Ovary (tissue), 7 donors: ENCODE data around the genes COA6 and TARBP1.

- PRO-cap, 7 experiments: peak in 1 of 7 experiments; most common plus-strand start chr1:233113730 (in 1)
- RAMPAGE, long total RNA, 2 experiments: no peak in any of the 2 experiments
These were observed 163.2 kb downstream of the NTPCR start for GRCh38 chr1:233113581-233114108.

GRCh38 chr1:233114109-233114525, 163.7 kb downstream of the NTPCR start:
- PRO-cap, 7 experiments: no peak in any of the 7 experiments
- RAMPAGE, long total RNA, 2 experiments: no peak in any of the 2 experiments

GRCh38 chr1:233281935-233282364, 13.6 kb downstream of the PCNX2 start:
- PRO-cap, 7 experiments: no peak in any of the 7 experiments
- RAMPAGE, long total RNA, 2 experiments: no peak in any of the 2 experiments

GRCh38 chr1:233359529-233360054, 32.1 kb downstream of the MAP3K21 start:
- PRO-cap, 7 experiments: no peak in any of the 7 experiments
- RAMPAGE, long total RNA, 2 experiments: no peak in any of the 2 experiments

DNA sequence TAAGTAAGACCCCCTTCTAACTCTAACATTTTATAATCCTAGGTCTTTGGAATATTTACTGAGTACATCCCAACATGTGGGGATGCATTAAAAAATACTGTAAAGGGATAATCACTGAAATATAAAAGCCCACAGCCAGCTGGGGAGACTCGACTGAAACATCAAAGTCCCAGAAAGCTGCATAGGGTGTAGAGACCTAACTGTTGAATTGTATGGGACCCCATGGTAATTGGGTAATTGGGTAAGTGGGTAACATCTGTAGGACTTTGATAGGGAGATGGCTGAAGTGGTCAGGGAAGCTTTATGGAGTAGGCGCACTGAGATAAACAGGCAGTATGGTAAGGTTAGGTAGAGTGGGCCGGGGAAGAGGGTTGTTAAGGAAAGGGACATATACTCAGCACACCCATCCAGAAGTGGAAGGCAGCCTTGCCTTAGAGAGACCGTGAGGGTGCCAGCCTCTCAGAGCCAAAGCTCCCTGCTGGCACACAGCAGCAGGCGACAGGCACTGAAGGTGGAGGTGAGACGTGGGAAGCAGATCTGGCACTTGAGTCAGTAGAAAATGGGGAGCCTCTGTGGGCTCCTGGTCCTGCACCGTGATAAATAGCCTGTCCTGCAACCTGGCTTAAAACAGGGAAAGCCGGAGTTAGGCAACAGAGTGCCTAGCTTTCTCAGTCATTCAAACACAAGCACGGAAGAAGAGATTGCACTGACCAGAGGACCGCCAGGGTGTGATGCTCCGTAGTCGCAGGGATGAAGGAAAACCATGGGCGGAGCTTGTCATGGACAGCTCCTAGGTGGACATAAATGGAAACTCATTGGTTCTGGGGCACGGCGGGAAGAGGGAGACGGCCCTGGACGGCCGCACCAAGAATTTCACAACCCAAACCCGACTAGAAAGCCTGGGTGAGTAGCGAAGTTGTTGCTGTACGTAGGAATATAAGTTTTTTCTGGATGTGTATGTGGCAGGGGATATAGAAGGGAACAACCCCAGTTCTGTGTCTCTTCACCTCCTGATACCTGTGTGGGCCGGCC, 15.4 kb downstream of the KCNK1 start:
- PRO-cap, 7 experiments: no peak in any of the 7 experiments
- RAMPAGE, long total RNA, 2 experiments: no peak in any of the 2 experiments

DNA sequence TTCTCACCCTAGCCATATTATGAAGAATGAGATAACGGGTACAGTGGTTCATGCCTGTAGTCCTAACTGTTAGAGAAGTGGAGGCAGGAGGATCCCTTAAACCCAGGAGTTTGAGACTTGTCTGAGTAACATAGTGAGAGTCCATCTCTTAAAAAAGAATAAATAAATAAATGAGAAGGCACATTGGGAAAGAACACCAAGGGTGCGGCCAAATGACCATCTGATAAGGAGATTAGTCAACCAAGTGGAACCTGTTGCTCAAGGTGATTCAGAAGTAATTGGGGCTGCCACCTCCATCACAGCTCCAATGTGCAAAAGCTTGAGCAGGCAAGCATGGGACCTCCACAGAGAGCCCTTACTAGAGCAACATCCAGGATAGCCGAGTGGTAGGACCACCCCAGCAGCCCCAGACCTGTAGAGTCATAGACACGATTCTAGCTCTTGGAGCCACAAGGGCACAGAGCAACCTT, 40.7 kb downstream of the KCNK1 start:
- PRO-cap, 7 experiments: no peak in any of the 7 experiments
- RAMPAGE, long total RNA, 2 experiments: no peak in any of the 2 experiments

GRCh38 chr1:233693959-233694645, 80.2 kb downstream of the KCNK1 start:
- PRO-cap, 7 experiments: no peak in any of the 7 experiments
- RAMPAGE, long total RNA, 2 experiments: no peak in any of the 2 experiments

- PRO-cap, 7 experiments: no peak in any of the 7 experiments
- RAMPAGE, long total RNA, 2 experiments: no peak in any of the 2 experiments
These were observed 100.9 kb downstream of the KCNK1 start for GRCh38 chr1:233714541-233715443.

GRCh38 chr1:234372840-234373816, at the start of gene COA6:
TSS of gene COA6 (plus strand) at chr1:234373456.
- PRO-cap, 7 experiments: peak in 7 of 7 experiments; most common plus-strand start chr1:234373486 (in 6); most common minus-strand start chr1:234373400 (in 4)
- RAMPAGE, long total RNA, 2 experiments: start-site peak on the plus strand in 2 of 2 experiments, at chr1:234373450-234373768 at its widest, 34 to 243 reads per replicate; start-site peak on the minus strand in 2 of 2 experiments, at chr1:234373398-234373668 at its widest, 15 to 21 reads per replicate

DNA sequence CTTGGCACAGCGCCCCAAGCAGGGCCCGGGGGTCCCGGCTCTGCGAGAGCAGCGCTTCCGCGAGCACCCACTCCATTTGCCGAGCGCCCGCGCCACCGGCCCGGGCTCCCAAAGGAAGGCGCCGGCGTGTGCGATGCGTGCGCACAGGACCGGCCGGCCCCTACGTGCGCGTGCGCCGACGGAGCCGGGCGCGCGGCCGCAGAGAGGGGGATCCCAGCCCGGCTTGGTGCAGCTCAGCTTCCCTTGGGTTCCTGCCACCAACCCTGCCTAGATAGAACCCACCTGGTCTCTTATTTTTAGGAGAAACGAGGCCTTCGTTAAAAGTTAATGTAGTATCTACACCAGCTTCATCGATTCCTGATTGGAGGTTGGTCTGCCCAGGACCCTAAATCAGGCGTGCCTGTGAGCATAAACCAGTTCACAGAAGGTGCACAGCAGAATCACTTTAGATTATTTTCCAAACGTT, at the start of gene TARBP1:
TSS of gene TARBP1 (minus strand) at position 152 of the 466 bp plus-strand sequence.
- PRO-cap, 7 experiments: peak in 7 of 7 experiments; most common plus-strand start position 201 of the sequence (in 5); most common minus-strand start position 108 of the sequence (in 3)
- RAMPAGE, long total RNA, 2 experiments: no peak in any of the 2 experiments

GRCh38 chr1:234498860-234499691, 20.1 kb upstream of the TARBP1 start:
- PRO-cap, 7 experiments: peak in 5 of 7 experiments; most common plus-strand start chr1:234499488 (in 3); most common minus-strand start chr1:234499144 (in 1)
- RAMPAGE, long total RNA, 2 experiments: no peak in any of the 2 experiments

DNA sequence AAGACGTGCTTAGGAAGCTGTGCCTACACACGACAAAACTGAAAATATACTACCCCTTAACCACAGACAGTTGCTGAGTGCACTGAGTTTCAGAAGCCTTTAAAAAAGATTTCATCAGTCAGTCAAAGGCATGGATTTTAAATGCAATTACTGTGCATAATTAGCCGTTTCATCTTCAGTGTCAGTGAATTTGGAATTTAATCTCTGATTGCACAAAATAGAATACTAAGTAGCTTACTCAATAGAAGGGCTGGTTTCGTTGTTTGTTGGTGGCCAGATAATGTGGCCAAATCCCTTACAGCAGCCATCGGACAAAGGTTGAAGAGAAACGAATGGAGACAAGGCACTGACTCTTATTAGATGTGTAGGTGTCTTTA, 38.4 kb upstream of the TARBP1 start:
- PRO-cap, 7 experiments: no peak in any of the 7 experiments
- RAMPAGE, long total RNA, 2 experiments: no peak in any of the 2 experiments

GRCh38 chr1:234528563-234529037, 49.6 kb upstream of the TARBP1 start:
- PRO-cap, 7 experiments: no peak in any of the 7 experiments
- RAMPAGE, long total RNA, 2 experiments: no peak in any of the 2 experiments

DNA sequence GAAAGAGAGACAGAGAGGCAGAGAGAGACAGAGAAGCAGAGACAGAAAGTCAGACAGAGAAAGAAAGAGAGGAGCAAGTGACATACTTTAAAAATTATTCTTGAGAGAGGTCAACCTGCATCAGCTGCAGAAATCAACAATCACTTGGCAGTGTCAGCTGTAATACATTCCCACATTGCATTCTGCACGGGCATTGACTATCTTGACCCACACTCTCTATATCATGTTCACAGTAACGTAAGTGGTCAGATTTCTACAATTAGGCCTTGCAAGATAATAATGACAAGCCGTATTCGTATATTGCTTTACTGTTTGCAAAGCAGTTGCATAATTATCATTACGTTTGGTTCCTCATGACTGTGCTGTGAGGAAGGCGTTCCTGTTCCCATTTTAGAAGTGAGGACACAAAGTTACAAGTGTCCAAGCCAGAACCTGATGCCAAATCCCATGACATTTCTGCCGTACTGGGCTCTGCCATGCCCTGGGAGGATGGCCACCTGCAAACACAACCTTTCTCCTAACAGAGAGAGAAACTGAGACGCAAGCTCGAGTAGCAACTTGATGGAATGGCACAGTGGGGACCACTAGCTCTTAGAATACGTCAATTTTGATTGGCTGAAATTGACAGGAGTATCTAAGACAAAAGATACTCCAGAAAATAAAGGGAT, 53.5 kb upstream of the TARBP1 start:
- PRO-cap, 7 experiments: no peak in any of the 7 experiments
- RAMPAGE, long total RNA, 2 experiments: no peak in any of the 2 experiments

- PRO-cap, 7 experiments: peak in 5 of 7 experiments; most common plus-strand start chr1:234536013 (in 3); most common minus-strand start chr1:234535924 (in 4)
- RAMPAGE, long total RNA, 2 experiments: no peak in any of the 2 experiments
These were observed 56.8 kb upstream of the TARBP1 start for GRCh38 chr1:234535800-234536235.

DNA sequence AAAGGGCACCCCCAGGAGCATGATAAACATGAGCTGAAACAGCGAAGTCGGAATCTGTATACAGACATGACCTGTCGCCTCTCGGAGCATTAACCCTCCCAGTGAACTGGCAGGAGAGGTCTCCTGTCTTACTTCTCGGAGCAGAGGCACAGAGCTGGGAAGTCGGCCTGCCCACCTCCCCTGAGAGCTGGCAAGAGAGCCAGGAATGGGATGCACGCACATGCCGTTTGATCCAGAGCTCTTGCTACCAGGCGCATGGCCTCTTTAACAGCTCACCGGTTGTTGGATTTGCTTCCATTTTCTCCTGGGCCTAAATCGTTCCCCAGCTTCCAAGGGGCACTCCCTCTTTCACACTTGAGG, 59.4 kb upstream of the TARBP1 start:
- PRO-cap, 7 experiments: no peak in any of the 7 experiments
- RAMPAGE, long total RNA, 2 experiments: no peak in any of the 2 experiments

DNA sequence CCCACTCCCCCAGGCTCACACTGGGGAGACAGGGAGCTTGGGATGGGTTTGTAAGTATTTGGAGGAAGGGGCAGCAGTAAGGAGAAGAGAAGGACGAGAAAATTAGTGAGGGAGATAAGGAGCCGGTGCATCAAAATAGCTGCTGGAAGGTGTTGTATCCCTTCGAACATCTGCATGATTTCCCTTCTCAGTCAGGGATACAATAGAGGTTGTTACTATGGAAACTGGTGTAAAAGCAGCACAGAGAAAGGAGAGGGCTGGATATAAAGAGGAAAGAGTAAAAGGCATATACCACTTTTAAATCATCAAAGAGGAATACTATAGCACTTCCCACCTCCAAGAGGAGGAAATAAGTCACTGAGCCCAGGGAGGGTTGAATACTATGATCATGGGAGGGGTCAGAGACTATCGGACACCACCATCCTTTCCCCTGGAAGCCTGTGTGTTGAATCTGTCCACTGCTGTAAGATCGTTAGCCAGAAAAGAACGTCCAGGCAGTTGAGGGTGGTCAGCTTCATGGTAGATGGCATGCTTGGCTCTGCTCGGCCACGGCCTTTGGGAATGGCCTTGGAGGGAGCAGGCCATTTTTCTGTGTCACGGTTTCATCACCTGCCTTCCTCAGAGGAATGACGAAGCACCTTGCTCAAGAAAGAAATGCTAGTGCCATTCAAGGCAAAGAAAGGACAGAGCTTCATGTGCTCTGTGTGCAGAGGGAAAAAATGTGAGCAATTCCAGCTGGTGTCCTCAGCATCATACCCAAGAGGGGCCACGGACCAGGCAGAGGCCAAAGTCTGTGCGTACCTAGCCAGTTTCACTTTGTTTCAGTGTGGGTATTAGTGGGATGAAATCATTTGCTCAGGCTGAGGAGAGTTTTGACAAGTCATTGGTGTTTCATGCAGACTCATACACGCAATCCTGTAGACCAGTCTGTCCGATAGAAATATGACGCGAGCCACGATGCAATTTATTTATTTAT, 64.2 kb downstream of the IRF2BP2 start:
- PRO-cap, 7 experiments: peak in 3 of 7 experiments; most common plus-strand start position 260 of the sequence (in 1); most common minus-strand start position 172 of the sequence (in 2)
- RAMPAGE, long total RNA, 2 experiments: no peak in any of the 2 experiments

GRCh38 chr1:234554808-234555292, 55.1 kb downstream of the IRF2BP2 start:
- PRO-cap, 7 experiments: no peak in any of the 7 experiments
- RAMPAGE, long total RNA, 2 experiments: no peak in any of the 2 experiments

GRCh38 chr1:234601716-234602354, 8.1 kb downstream of the IRF2BP2 start:
- PRO-cap, 7 experiments: no peak in any of the 7 experiments
- RAMPAGE, long total RNA, 2 experiments: no peak in any of the 2 experiments

DNA sequence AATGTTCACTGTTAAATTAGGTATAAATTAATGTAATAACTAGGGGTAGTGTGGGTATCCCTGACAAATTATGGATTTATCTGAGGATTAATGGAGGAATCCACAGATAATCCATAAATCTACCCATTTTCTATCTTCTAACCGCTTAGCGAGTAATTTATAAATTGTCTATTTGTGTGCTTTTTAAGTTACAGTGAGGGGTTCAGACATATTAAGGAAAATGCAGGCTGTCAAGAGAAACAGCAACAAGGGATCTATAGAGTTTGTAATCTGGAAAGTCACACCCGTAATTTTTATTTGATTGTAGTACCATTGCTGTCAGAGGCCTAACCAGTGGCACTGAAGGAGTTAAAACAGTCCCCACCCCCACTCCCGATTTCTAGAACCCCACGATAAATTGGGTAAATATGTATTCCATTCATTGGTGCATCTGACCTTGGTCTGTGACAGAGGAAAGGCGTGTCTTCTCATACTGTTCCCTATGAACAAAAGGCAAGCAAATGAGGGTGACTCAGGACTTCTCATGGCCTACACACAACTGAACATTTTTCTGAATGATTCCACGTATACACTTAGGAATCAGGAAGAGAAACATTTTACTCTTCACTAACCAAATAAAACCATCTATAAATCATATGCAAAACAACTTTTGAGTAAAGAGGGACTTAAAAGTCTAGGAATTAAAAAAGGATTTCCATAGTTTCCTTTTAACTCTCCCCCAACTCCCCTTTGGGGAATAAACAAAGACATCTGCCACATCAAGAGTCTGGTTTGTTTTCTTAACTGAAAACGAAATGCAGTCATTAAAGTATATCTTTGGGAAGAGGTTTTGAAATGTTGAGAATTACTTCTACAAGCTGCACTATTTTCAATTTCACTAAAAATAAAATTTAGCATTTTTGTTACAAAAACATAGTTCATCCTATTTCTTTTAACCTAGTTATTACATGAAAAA, 7.3 kb downstream of the IRF2BP2 start:
- PRO-cap, 7 experiments: peak in 7 of 7 experiments; most common plus-strand start position 514 of the sequence (in 7); most common minus-strand start position 445 of the sequence (in 2)
- RAMPAGE, long total RNA, 2 experiments: start-site peak on the plus strand in 1 of 2 experiments, centred at position 535 of the sequence, 5 reads per replicate